SK-N-SH (cell line): Measurements from ENCODE around the genes PRR14L and BPIFC.

- RRBS = 1% methylated on average over 20 of the region's 68 CpGs
CAGE:
- cytosol, long polyA plus RNA = no peak
- long polyA plus RNA = no peak
- nucleus, long polyA plus RNA = no peak
Measured at GRCh38 chr22:31749496-31750638, at the start of gene PRR14L. Gene PRR14L (minus strand): TSS chr22:31750132.

- RRBS = no CpG with 5 or more reads among the region's 1 CpG
CAGE:
- cytosol, long polyA plus RNA = no peak
- long polyA plus RNA = no peak
- nucleus, long polyA plus RNA = no peak
Measured at GRCh38 chr22:31829585-31830029, 75.8 kb downstream of the DEPDC5 start.

- RRBS = no CpG with 5 or more reads among the region's 6 CpGs
CAGE:
- cytosol, long polyA plus RNA = no peak
- long polyA plus RNA = no peak
- nucleus, long polyA plus RNA = no peak
Measured at GRCh38 chr22:31841433-31841929, 87.7 kb downstream of the DEPDC5 start.

- RRBS = no CpG with 5 or more reads among the region's 7 CpGs
CAGE:
- cytosol, long polyA plus RNA = no peak
- long polyA plus RNA = no peak
- nucleus, long polyA plus RNA = no peak
Measured at GRCh38 chr22:31922983-31923643, 21.2 kb upstream of the YWHAH start.

GRCh38 chr22:32039302-32039637 lies 3.8 kb upstream of the SLC5A1 start:
- RRBS = no CpG with 5 or more reads among the region's 16 CpGs
CAGE:
- cytosol, long polyA plus RNA = no peak
- long polyA plus RNA = no peak
- nucleus, long polyA plus RNA = no peak

GRCh38 chr22:32052263-32052797 lies 9.3 kb downstream of the SLC5A1 start:
- RRBS = no CpG with 5 or more reads among the region's 3 CpGs
CAGE:
- cytosol, long polyA plus RNA = no peak
- long polyA plus RNA = no peak
- nucleus, long polyA plus RNA = no peak

- RRBS = no CpG with 5 or more reads among the region's 3 CpGs
CAGE:
- cytosol, long polyA plus RNA = no peak
- long polyA plus RNA = no peak
- nucleus, long polyA plus RNA = no peak
Measured at GRCh38 chr22:32464159-32464595, at the start of gene BPIFC. Gene BPIFC (minus strand): TSS chr22:32464446.

DNA sequence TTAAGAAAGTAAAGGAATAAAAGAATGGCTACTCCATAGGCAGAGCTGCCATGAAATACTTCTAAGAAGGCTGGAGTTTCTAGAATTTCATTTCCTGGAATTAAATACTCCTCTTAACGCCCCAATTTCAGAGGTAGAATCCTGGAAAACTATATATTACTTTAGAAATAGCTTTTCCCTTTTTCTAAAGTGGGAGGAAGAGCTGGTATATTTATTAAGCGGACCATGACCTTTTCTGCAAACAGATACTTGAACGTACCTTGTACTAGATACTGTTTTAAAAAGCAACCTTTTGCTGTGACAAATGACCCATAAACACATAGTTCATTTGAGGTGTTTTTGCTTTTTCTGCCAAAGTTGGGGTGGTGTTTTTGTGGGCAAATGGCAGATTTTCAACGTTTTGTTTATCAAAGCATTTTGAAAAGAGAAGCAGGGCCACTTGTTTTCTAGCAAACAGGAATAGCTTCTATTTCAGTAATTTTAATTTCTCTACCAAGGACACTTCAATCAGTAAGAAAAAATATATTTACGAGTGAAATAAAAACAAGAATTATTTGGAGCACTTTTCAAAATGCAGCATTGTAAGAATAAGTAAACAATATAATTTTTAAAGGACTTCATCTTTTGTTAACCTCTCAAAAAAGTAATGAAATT lies 2.2 kb downstream of the FBXO7 start:
- RRBS = no CpG with 5 or more reads among the region's 5 CpGs
CAGE:
- cytosol, long polyA plus RNA = no peak
- long polyA plus RNA = no peak
- nucleus, long polyA plus RNA = no peak

- RRBS = no CpG with 5 or more reads among the region's 5 CpGs
CAGE:
- cytosol, long polyA plus RNA = no peak
- long polyA plus RNA = no peak
- nucleus, long polyA plus RNA = no peak
Measured at GRCh38 chr22:32534937-32535320, 60.3 kb downstream of the FBXO7 start.

DNA sequence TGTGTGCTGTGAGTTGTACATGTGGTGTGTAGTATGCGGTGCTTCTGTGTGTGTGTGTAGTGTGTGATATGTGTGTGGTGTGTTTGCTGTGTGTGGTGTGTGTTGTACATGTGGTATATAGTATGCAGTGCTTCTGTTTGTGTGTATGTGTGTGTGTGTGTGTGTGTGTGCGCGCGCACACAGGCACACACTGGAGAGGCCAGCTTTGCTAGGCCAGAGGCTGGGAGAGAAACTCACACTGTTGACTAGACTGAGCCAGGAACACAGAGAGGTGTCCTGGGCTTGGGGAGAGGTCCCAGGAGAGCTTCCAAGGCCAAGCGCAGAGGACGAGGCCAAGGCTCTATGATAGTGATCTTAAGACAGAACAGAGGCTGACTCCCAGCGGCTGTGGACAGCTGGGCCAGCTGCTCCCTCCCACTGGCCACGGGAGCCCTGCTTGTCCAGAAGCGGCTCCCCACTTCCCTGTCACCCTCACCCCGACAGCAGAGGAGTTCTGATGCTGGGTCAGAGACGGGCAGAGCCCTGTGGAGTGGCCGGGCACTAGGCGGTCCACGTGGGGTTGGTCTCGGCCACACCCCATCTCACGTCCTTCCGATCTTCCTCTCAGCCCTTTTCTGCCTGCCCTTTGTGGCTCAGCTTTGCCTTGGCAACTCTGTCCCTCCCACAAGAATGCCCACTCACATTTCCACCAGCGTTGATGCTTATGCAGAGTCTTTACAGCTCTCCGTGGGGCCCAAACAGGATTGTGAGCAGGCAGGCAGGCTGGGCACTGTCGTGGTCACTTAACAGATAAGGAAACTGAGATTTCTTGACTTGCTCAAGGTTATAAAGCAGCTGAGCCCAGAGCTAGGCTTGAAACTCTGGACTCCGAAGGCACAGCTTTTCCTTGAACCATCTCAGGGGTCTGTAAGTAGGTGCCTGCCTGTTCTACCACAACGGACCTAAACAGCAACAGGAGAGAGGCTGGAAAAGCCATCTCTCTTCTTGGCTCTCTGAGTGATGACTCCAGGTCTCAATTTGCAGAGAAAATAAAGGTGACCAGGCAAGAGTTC lies 68.2 kb downstream of the FBXO7 start:
- RRBS = no CpG with 5 or more reads among the region's 22 CpGs
CAGE:
- cytosol, long polyA plus RNA = no peak
- long polyA plus RNA = no peak
- nucleus, long polyA plus RNA = no peak

DNA sequence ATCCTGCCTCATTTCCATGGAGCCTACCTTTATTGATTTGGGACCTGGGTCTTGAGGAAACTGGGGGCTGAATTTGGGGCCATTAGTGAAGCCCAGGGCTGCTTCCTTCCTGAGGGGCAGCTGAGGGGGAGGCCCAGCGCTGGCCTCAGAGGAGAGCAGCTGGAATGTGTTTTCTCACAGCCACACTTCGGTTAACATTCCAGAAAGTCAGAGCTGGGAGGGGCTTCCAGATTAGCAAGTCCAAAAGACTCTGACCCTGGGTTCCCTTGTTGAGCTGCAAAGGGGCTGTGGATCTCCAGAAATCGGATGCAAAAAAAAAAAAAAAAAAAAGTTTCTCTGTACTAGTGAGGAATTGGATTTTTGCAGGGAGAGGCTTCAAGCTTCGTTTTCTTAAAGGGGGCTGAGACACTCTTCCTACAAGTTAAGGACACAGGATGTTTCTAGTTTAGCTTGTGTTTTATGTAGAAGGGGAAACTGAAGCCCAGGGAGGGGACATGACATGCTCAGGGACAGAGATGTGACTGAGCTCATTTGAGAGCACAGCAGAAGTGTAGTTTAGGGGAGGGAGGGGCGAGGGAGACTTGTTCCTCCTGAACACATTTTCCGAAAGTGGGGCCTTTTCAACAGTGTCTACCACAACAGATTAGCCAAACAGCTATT lies 147.9 kb downstream of the FBXO7 start:
- RRBS = no CpG with 5 or more reads among the region's 6 CpGs
CAGE:
- cytosol, long polyA plus RNA = no peak
- long polyA plus RNA = no peak
- nucleus, long polyA plus RNA = no peak

GRCh38 chr22:32644157-32645280 lies 157.0 kb upstream of the TIMP3 start:
- RRBS = no CpG with 5 or more reads among the region's 17 CpGs
CAGE:
- cytosol, long polyA plus RNA = no peak
- long polyA plus RNA = no peak
- nucleus, long polyA plus RNA = no peak

- RRBS = no CpG with 5 or more reads among the region's 3 CpGs
CAGE:
- cytosol, long polyA plus RNA = no peak
- long polyA plus RNA = no peak
- nucleus, long polyA plus RNA = no peak
Measured at GRCh38 chr22:32700486-32700900, 101.0 kb upstream of the TIMP3 start.

DNA sequence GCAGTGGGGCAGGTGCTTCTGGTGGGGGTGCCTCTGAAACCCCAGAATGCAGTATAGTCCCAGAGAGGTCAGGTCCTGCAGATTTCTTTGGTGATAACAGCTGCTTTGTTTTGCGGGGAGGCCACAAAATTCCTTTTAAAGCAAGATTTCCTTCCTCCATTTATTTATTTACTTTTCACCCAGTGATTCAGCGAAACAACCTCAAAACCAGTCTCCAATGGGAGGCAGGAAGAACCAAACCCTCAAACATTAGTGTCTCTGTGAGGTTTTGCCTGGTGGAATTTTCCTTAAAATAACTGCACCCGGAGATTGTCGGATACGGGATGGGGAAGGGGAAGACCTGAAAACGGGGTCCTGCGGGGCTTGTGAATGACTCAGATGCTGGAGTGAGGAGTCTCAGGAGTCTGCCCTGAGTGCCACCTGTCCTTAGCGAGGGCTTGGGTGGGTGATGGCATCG lies 39.9 kb upstream of the TIMP3 start:
- RRBS = no CpG with 5 or more reads among the region's 9 CpGs
CAGE:
- cytosol, long polyA plus RNA = no peak
- long polyA plus RNA = no peak
- nucleus, long polyA plus RNA = no peak

- RRBS = no CpG with 5 or more reads among the region's 7 CpGs
CAGE:
- cytosol, long polyA plus RNA = no peak
- long polyA plus RNA = no peak
- nucleus, long polyA plus RNA = no peak
Measured at GRCh38 chr22:32800593-32801228, 794 bp upstream of the TIMP3 start.

DNA sequence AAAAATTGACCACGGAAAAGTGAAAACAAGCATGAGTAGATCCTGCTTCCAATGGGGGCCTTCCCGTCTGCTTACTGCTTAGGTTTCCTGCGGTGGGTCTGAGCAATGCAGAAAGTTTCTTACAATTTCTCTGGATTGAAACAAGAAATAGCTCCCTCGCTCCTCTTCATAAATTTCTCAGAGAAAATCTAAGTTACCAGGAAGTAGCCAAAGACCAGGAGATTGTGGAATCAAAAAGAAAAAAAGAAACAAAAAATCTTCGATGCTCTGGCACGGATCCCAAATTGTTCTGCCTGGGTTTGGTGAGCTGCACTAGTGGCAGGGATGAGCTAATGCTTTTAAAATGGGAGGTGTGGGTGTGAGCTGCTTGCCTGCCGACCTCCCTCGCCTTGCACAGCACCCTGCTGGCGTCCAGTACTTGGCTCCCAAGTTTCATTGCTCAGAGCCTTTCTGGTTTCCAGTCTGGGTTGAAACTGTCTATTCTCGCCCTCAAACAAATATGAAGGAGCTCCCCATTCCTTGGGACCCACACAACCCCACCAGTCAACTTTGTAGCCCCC lies 2.5 kb downstream of the TIMP3 start:
- RRBS = no CpG with 5 or more reads among the region's 10 CpGs
CAGE:
- cytosol, long polyA plus RNA = no peak
- long polyA plus RNA = no peak
- nucleus, long polyA plus RNA = no peak

- RRBS = no CpG with 5 or more reads among the region's 5 CpGs
CAGE:
- cytosol, long polyA plus RNA = no peak
- long polyA plus RNA = no peak
- nucleus, long polyA plus RNA = no peak
Measured at GRCh38 chr22:32819367-32819848, 17.9 kb downstream of the TIMP3 start.

GRCh38 chr22:32841620-32841954 lies 40.1 kb downstream of the TIMP3 start:
- RRBS = no CpG with 5 or more reads among the region's 3 CpGs
CAGE:
- cytosol, long polyA plus RNA = no peak
- long polyA plus RNA = no peak
- nucleus, long polyA plus RNA = no peak

DNA sequence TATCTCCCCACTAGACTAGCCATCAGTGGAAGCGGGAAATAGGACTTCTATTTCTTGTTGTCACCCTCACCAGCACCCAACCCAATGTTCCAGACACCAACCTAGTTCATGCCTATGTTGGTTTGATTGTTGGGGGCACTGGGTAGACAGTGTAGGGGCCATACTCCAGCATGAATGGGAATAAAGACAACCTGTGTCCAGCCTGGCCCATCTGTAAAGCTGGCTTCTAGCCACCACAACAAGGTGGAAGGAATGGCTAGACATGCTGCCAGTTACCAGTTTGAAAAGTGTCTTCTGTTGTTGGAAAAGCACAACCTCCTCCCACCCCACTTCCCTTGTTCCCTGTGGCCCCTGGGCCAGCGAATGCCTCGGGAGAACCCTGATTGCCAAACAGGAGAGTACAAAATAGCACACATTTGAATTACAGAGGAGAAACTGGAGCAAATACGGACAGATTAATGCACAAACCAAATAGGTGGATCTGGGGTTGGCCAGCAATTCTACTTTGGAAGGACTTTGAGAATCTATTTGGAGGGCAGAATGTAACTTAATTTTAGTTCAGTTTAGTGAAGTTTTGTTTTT lies 44.1 kb downstream of the TIMP3 start:
- RRBS = no CpG with 5 or more reads among the region's 4 CpGs
CAGE:
- cytosol, long polyA plus RNA = no peak
- long polyA plus RNA = no peak
- nucleus, long polyA plus RNA = no peak

- RRBS = no CpG with 5 or more reads among the region's 13 CpGs
CAGE:
- cytosol, long polyA plus RNA = no peak
- long polyA plus RNA = no peak
- nucleus, long polyA plus RNA = no peak
Measured at GRCh38 chr22:32852083-32853349, 51.0 kb downstream of the TIMP3 start.